ENCODE measurements around the gene GNAS.

DNA sequence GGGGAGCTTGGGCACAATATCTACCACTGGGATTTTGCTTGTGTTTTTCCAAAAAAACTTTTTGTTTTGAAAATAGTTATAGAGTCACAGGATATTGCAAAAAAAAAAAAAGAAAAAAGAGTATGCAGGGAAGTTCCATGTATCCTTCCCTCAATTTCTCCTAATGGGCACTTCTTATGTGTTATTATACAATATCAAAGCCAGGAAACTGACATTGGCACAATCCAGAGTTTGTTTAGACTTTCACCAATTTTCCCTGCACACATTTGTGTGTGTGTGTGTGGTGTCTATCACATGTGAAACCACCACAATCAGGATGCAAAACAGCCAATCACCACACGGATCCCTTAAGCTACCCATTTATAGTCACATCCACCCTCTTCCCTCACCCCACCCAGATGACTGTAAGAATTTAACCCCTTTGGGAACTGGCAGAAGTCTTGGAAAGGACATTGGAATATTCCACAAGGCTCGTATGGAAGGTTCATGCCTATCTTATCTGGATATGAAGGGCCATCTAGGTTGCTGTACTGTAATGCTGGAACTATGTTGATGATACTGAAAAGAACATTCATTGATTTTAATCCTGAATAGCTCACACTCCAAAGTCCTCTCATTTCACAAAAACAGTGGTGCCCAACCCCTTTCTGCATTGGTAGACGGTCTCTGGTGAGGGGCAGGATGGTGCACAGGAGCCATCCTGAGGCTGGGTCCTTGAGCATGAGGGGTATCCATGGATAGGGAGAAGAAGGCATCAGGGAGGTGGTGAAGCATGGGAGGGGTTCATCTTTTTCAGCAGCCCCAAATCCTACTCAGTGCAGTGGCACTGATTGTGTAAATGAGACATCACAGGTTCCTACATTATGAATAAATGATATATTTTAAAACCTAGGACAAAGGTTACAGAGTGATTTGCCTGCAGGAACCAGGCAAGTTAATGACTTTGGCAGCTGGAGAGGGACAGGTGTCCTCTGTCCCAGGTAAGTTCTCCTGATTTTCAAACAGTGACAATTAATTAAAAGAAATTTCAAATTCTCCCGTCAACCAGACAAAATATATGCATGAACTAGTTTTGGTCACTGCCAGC, 12.0 kb upstream of the CTCFL start:
- PRO-cap, 3 experiments = no peak in any of the 3 experiments
- RAMPAGE, long total RNA, 2 experiments = no peak in any of the 2 experiments
- RRBS = no CpG with 5 or more reads among the region's 4 CpGs

GRCh38 chr20:57558525-57559490, 2.1 kb upstream of the PCK1 start:
- PRO-cap, 3 experiments = no peak in any of the 3 experiments
- RAMPAGE, long total RNA, 2 experiments = no peak in any of the 2 experiments
- RRBS = no CpG with 5 or more reads among the region's 21 CpGs

DNA sequence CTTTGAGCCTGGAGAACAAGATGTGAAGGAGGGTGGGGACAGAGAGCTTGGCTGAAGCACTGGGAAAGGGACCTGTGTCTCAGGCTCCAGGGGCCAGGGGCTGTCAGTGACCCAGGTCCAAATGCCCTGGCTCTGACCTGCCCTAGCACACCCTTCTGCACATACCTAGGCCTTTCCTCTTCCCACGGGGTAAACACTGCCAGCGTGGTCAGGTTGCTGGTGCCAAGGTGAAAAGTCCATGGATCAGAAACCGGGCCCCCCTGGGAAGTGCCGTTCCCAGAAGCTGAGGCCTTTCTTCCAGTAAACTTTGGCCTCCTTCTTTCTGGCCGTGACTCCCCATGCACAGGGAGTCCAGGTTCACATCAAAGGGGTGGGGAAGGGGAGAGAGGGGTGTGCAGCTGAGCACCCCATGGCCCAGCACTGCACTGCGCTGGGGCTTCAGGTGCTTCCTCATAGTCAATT, 16.8 kb downstream of the PCK1 start:
- PRO-cap, 3 experiments = no peak in any of the 3 experiments
- RAMPAGE, long total RNA, 2 experiments = no peak in any of the 2 experiments
- RRBS = no CpG with 5 or more reads among the region's 6 CpGs

- PRO-cap, 3 experiments = peak in 3 of 3 experiments; most common plus-strand start chr20:57718780 (in 3); most common minus-strand start chr20:57718513 (in 2)
- RAMPAGE, long total RNA, 2 experiments = no peak in any of the 2 experiments
- RRBS = 1% methylated on average over 12 of the region's 32 CpGs
Observed at GRCh38 chr20:57718388-57719131, 8.7 kb upstream of the PMEPA1 start.

GRCh38 chr20:58014529-58015113, 136.1 kb upstream of the C20orf85 start:
- PRO-cap, 3 experiments = no peak in any of the 3 experiments
- RAMPAGE, long total RNA, 2 experiments = no peak in any of the 2 experiments
- RRBS = no CpG with 5 or more reads among the region's 5 CpGs

GRCh38 chr20:58074600-58075124, 76.0 kb upstream of the C20orf85 start:
- PRO-cap, 3 experiments = no peak in any of the 3 experiments
- RAMPAGE, long total RNA, 2 experiments = no peak in any of the 2 experiments
- RRBS = no CpG with 5 or more reads among the region's 10 CpGs

DNA sequence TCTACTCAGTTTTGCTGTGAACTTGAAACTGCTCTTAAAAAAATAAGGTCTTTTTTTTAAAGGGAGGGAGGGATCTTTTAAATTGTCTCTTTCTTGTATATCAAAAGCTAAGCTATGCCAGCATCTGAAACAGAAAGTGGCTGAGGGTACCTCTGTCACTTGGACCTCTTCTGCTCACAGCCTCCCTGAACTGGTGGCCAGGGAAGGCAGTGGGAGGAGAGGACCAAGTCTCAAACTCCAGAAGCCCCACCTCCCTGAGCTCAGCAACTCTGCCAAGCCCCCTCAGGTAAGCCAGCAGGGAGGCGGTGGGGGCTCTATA, 15.5 kb upstream of the C20orf85 start:
- PRO-cap, 3 experiments = no peak in any of the 3 experiments
- RAMPAGE, long total RNA, 2 experiments = no peak in any of the 2 experiments
- RRBS = no CpG with 5 or more reads among the region's 1 CpG

DNA sequence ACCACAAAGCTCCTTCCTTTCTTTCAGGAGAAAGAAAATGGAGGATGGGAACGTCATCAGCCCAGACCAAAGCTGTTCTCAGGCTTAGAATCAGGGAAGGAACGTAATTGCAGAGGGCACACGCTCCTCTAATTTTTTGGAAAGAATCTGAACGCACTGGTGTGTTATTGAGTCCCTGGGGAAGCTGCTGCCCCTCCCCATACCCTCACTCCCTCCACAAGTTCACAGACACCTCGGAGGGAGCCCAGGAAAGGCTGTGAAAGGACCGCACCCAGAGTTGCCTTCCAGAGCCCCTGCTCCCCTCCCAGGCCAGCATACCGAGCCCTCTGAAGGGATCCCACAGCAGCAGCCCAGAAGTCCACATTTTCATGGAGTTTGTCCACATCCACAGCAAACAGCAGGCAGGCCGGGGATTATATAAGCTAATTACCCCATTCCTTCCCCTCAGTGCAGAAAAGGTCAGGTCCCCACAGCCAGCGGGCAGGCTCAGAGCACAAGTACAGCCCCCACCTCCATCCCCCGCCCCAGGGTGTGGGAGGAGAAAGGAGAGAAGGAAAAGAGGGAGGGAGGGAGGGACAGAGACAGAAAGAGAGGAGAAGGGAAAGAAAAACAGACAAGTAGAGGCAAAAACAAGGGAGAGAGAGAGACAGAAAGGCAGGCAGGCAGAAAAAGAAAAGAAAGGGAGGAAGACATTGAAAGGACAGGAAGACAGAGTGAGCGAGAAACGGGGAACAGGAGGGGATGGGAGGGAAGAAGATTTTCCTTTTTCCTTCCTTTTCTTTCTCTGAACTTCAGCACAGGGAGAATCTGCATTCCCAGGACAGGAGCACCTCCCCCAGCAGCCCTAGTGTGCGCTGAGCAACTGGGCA, 24.2 kb downstream of the C20orf85 start:
- PRO-cap, 3 experiments = peak in 2 of 3 experiments; most common plus-strand start position 584 of the sequence (in 2); most common minus-strand start position 488 of the sequence (in 2)
- RAMPAGE, long total RNA, 2 experiments = no peak in any of the 2 experiments
- RRBS = no CpG with 5 or more reads among the region's 13 CpGs

GRCh38 chr20:58308659-58309601, 585 bp upstream of the RAB22A start:
- PRO-cap, 3 experiments = peak in 3 of 3 experiments; most common plus-strand start chr20:58309085 (in 1); most common minus-strand start chr20:58309428 (in 3)
- RAMPAGE, long total RNA, 2 experiments = start-site peak on the minus strand in 2 of 2 experiments, at chr20:58309420-58309481 at its widest, 56 to 95 reads per replicate
- RRBS = no CpG with 5 or more reads among the region's 45 CpGs

- PRO-cap, 3 experiments = no peak in any of the 3 experiments
- RAMPAGE, long total RNA, 2 experiments = no peak in any of the 2 experiments
- RRBS = no CpG with 5 or more reads among the region's 8 CpGs
Observed at GRCh38 chr20:58390705-58391441, 1.8 kb downstream of the VAPB start.

DNA sequence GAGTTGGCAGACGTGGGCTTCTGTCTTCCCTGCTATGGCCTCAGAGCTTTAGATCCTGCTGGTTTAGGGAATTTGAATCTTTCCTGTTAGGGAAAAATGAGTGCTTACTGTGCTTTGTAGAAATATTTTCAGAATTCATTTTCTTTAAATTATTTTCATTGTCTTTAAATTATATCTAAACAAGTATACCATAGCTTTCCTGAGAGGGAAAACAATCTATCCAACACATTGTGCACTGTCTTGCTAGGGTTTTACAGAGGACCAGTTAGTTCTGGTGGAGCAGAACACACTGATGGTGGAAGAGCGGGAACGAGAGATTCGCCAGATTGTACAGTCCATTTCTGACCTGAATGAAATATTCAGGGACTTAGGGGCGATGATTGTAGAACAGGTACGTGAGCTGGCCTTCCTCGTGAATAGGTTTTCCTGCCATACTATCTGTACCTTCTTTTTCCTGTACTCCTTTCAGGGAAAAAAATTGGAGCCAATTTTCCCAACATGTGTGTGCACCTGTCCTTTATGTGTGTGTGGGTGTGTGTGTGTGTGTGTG, 19.9 kb downstream of the STX16 start:
- PRO-cap, 3 experiments = no peak in any of the 3 experiments
- RAMPAGE, long total RNA, 2 experiments = no peak in any of the 2 experiments
- RRBS = no CpG with 5 or more reads among the region's 7 CpGs

GRCh38 chr20:58676011-58676721, 16.4 kb upstream of the NPEPL1 start:
- PRO-cap, 3 experiments = no peak in any of the 3 experiments
- RAMPAGE, long total RNA, 2 experiments = no peak in any of the 2 experiments
- RRBS = no CpG with 5 or more reads among the region's 22 CpGs

DNA sequence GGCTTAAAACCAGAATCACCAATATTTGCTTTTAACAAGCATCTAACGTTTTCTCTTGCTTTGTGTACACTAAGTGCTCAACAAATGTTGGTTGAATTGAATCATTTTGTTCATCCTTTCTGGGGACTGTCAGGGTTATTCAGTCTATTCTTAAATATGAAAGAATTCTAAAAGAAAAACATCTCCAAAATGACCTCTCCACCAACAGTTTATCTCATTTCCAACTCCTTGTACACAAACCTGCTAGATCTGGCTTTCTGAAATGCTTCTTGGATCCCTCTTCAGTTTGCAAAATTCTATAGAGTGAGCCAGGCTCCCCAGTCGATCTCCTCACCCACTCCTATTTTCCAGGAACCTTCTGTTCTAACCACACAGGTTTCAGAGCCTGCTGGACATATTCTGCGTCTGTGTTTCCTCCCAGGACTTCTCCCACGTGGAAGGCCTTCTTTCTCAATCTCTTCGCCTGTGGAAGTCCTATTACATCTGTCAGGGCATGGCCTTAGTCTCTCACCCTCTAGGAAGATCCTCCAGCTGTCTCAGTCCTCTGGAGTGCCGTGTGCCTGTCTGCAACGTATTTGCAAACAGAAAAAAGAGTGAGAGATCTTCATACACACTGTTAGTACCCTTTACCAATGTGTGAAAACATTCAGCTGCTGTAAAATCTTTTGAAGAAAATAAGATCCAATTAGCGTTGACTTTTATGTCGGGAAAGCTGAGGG, 1.8 kb upstream of the NPEPL1 start:
- PRO-cap, 3 experiments = peak in 1 of 3 experiments; most common plus-strand start position 539 of the sequence (in 1)
- RAMPAGE, long total RNA, 2 experiments = no peak in any of the 2 experiments
- RRBS = no CpG with 5 or more reads among the region's 9 CpGs

- PRO-cap, 3 experiments = no peak in any of the 3 experiments
- RAMPAGE, long total RNA, 2 experiments = no peak in any of the 2 experiments
- RRBS = no CpG with 5 or more reads among the region's 11 CpGs
Observed at GRCh38 chr20:58877157-58878085, 13.8 kb upstream of the GNAS start.

DNA sequence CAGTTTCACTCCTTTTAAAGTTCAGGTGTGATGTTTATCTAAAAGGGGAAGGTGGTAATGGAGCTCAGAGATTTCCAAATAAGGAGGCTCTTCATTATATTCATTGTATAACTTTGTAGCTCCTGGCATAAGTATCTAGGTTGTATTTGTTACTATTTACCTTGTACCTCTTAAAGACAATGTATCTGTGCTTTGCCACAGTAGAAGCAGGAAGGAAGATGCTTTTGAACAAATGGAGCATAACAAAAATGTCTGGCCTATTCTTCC, 4.2 kb upstream of the GNAS start:
- PRO-cap, 3 experiments = peak in 1 of 3 experiments; most common plus-strand start position 200 of the sequence (in 1)
- RAMPAGE, long total RNA, 2 experiments = no peak in any of the 2 experiments

- PRO-cap, 3 experiments = peak in 3 of 3 experiments; most common plus-strand start chr20:58891105 (in 3); most common minus-strand start chr20:58890932 (in 2)
- RAMPAGE, long total RNA, 2 experiments = no peak in any of the 2 experiments
- RRBS = 1% methylated on average over 22 of the region's 53 CpGs
Observed at GRCh38 chr20:58890720-58891211, 455 bp upstream of the GNAS start.

- PRO-cap, 3 experiments = peak in 3 of 3 experiments; most common plus-strand start chr20:58891391 (in 2); most common minus-strand start chr20:58891268 (in 3)
- RAMPAGE, long total RNA, 2 experiments = start-site peak on the plus strand in 1 of 2 experiments, at chr20:58891702-58891771 at its widest, 72 reads per replicate
- RRBS = 2% methylated on average over 27 of the region's 104 CpGs
Observed at GRCh38 chr20:58891212-58891881, at the start of gene GNAS. Gene GNAS (plus strand): TSS chr20:58891421.

GRCh38 chr20:59019633-59019875, 325 bp downstream of the TUBB1 start:
- PRO-cap, 3 experiments = no peak in any of the 3 experiments
- RAMPAGE, long total RNA, 2 experiments = no peak in any of the 2 experiments
- RRBS = no CpG with 5 or more reads among the region's 1 CpG

DNA sequence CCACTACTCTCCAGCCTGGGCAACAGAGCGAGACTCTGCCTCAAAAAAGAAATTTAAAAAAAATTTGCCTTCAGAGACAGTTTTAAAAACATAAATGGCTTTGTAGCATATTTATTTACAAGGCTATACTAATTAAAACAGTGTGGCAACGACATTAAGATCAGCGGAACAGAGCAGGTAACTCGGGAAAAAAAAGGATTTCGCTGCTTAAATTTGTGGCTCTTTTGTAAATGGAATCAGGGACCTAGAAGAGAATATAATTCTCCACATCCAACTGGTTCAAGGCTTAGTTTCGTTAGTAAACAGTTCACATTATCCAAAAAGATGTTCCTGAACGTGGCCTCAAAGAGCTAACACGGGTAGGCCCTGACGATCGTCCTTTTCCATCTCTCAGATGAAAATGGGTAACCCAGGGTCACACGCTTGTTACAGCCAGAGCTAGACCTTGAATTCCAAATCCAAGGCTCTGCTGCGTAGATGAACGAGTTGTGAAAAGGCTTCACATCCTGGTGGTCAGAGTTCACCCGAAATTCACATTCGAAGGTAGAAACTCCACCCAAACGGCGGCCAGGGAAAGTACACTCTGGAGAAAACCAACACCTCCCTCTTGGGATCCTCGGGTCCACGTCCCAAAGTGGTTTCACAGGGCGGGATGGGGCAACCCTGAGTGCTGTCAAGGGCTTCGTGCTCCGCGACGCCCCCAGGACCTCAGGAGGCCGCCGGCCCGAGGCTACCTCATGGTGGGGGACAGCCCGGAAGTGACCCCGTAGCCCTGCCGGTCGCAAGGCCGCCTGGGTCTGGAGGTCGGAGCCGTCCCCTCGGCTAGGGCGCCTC, 676 bp downstream of the PRELID3B start:
- PRO-cap, 3 experiments = peak in 2 of 3 experiments; most common plus-strand start position 474 of the sequence (in 1); most common minus-strand start position 737 of the sequence (in 1)
- RAMPAGE, long total RNA, 2 experiments = no peak in any of the 2 experiments
- RRBS = 2% methylated on average over 4 of the region's 36 CpGs

DNA sequence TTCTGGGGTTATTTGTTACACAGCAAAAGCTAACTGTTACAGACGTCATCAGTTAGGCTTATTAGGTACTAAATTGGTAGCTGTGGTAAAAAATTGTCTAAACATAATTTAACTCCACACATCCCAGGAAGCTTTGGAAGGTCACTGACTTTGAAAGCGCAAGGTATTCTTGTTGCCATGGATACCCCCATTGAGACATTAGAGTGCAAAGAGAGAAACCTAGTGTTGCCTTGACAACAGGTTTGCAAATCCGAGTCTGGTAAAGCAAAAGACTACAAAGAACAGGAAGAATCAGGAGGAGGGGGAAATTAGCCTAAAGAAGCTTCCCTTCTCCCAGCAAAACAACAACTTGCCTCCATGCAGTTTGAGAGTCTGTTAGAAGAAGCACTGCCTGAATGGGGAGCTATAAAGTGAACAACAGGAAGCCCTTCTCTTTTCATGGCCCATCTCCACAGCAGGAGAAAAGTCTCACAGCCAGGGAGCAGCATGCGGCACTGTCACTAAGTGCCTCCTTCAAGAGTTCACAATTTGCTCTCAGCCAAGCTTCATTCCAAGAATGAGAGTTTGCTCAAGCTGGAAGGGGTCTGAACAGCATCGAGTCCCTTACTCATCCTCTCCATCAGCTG, 41.6 kb upstream of the ZNF831 start:
- PRO-cap, 3 experiments = no peak in any of the 3 experiments
- RAMPAGE, long total RNA, 2 experiments = no peak in any of the 2 experiments
- RRBS = no CpG with 5 or more reads among the region's 5 CpGs